NALM6 (cell line): Measurements from ENCODE around the genes DSN1 and RPN2.

- PRO-cap: no peak
Measured at GRCh38 chr20:36094111-36095122, 60.1 kb upstream of the EPB41L1 start.

GRCh38 chr20:36216475-36217306, 19.6 kb upstream of the AAR2 start:
- PRO-cap: no peak

- PRO-cap: no peak
Measured at GRCh38 chr20:36222255-36222454, 14.1 kb upstream of the AAR2 start.

DNA sequence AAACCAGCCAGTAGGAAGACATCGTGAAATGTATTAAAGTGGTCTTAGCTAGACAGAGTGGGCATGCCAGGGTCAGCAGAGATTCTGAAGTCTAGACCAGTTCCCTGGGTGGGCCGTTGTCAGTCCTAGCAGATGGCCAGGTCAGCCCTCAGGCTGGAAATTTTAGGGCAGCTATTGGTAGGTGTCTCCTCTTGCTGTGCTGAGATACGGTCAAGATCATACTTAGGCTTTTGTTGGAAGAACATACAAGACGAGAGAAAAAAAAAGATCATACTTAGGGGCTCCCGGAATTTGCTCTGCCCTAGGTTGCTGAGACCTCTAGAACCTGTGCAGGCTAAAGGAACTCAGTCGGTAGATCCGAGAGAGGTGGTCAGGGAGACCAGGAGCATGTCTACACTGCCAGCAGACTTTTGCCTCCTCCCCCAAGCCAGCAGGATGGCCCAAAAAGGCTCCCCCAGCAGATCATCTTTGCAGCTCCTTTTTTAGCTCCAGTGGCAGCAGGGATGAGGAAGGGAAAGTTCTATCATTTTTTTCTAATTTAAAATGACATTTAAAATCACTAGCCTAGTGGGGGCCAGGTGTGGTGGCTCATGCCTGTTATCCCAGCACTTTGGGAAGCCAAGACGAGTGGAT, 69.6 kb upstream of the MYL9 start:
- PRO-cap: no peak

DNA sequence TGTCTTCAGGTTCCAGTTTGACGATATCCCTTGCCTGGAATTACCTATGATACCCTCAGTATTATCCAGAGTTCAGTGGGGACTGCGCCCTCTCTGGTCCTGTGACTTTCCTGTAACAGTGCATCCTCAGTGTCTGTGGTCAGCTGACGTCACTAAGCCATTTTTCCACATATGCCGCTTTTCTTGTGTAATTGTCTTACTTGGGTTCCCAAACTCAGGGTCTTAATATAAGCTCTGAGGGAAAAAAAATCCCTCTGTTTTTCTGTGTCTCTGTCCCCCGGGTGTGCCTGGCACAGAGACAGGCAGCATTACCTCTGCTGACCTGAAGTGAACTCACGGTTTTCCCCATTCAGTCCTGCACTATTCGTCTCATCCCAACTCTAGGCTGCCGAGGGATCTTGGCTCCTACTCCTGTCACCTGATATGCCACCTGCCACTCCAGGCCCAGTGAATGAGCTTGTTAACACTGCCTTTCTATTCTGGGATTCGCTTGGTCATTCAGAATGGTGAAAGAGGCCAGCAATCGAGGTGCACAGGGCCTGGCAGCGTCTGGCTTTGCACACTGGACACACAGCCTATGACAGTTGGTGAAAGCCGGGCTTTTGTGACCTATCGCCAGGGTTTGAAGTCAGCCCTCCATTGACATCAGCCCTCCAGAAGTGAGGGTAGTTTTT, 59.4 kb upstream of the MYL9 start:
- PRO-cap: no peak

DNA sequence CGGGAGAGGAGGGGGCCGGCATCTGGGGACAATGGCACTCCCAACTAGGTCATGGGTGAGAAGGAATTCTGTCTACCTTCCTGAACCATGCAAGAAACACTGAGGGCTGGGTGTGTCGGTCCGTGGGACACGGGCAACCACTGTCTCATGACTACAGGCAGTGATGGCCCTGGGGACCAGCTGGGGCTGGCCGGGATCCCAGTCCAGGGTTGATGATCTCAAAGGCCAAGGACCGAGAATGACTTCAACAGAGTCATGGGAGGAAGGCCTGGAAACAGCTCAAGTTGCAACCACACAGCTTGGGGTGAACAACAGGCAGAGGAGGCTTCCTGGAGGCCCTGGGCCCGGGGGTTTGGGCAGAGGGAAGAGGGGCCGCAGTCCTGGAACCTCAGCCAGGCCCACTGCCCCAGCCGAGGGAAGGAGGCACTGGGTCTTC, 1.8 kb downstream of the MYL9 start:
- PRO-cap: no peak

DNA sequence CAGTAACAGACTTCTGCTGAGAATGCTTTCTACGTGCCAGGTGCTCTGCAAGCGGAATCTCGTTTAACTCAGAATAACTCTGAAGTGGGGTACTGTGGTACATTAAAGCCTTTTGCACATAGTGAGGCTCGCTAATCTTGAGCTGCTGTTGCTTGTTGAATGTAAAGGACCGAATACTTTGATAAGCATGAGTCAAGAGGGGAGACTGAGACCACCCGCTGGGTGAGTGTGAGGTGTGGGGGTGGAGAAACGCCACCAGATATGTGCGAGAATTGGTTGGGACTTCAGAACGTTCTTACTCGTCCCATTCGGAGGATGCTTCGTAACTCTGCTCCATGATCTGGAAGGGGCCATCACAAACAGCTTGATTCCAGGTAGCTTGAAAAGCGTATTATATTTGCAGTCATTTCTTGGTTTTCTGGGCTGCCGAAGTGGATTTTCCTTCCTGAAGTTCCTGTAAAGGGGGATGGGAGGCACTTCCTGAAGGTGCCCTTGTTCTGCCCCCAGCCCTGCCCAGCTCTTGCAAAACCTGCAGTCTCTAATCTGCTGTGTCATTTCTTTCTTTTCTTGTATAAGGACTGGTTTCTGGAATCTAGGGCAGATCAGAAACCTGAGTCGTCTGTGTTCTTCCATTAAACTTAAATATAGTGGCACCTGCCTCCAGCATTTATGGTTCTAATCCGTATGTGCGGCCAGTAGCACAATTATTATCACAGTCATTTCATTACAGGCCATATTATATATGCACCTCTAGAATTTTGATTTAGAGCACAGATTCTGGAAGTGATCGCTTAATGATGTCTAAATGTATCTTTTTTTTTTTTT, 1.1 kb downstream of the RAB5IF start:
- PRO-cap: no peak

- PRO-cap: bidirectional peak, plus-strand start at chr20:36773584, minus-strand start at chr20:36773586; bidirectional peak, plus-strand start at chr20:36773900, minus-strand start at chr20:36773751
Measured at GRCh38 chr20:36772819-36774091, at the start of gene DSN1. DSN1 (minus strand) TSS chr20:36773763.

- PRO-cap: no peak
Measured at GRCh38 chr20:36813831-36814204, 40.3 kb upstream of the DSN1 start.

DNA sequence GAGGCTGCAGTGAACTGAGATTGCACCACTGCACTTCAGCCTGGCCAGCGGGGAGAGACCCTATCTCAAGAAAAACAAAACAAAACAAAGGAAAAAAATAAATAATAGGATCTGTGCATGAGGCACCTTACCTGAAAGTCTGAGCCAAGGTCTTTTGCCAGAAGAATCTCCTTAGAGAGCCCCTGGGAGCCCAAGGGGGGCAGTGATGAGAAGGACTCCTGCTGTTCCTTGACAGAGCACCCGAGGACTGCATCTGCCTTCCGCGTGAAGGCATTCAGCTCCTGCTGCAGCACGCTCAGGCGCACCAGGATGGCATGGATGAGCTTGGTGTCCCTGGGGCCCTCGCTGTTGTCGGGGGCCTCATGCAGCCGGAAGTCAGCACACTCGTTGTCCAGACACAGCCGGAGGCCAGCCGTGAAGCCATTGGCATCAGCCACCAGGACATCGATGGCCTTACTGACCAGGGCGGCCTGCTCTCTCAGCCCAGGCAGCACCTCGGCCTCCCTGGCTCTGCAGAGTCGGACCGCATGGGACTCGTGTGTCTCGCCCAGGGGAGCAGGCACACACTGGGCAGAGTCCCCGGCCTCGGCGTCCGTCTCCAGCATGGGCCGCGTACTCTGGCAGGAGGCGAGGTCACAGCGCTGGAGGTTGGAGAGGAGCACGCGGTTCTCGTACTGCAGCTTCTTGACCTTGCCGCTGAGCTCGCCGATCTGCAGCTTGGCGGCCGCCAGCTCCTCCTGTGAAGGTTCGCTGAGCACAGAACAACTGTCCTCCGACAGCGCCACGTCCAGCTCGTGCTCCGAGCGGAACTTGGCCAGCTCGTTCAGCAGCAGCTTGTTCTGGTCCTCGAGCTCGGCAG, 41.7 kb upstream of the DSN1 start:
- PRO-cap: no peak

- PRO-cap: no peak
Measured at GRCh38 chr20:36860176-36861261, 2.8 kb downstream of the SOGA1 start.

DNA sequence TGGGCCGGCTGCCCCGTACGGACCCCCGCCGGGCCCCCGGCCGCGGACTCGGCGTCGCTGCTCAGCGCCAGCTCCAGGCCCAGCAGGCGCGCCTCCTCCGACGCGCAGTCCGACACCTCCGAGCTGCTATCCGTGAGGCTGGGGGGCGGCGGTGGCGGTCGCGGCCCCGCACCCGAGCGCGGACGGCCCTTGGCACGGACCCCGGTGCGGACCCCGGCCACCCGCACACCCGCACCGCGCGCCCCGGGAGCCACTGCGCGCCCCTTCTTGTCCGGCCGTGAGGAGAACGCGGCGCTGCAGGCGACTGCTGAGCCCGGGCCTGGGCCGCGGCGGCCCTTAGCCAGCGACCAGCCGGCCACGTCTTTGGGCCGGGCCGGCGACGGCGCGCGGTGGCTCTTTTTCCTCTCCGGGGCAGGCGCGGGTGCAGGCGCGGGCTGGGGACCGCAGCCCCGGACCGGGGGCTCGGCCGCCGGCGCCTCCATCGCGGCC, 431 bp downstream of the SOGA1 start:
- PRO-cap: no peak

- PRO-cap: bidirectional peak, plus-strand start at chr20:37179349, minus-strand start at chr20:37179300; bidirectional peak, plus-strand start at chr20:37179666, minus-strand start at chr20:37179548
Measured at GRCh38 chr20:37179189-37179926, at the start of gene RPN2. RPN2 (plus strand) TSS chr20:37179330.

GRCh38 chr20:37220435-37221126, 41.0 kb downstream of the GHRH start:
- PRO-cap: no peak

GRCh38 chr20:37300951-37302093, 11.9 kb downstream of the MANBAL start:
- PRO-cap: no peak

DNA sequence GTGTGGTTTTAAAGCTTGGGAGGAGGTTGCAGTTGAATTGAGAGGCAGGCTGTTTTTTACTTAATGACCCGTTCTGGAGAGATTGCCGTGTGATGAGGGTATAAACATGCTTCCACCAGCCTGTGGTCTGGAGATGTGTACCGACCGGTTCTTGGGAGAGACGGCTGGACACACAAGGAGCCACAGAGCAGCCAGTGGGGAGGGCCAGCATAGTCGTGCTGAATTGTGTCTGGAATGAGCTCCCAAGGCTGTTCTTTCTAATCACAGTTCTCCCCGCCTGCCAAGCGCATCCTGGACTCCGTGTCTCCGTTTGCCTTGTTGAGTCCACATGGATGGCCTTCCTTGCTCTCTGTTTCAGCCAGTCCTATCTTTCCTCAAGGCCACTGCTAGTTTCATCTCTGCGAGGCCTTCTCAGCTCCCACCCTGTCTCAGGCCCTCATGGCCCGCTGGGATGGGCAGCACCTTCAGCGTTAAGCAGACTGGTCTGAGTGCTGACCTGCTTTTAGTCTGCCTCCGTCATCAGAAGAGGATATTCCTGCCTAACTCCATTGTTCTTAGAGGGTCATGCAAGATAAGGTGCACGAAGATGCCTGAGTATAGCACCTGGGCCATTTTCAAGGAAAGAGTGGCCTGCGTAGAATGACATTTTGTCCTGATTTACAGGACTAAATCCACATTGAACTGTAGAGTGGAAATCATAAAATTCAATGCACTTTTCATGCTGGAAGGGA, 20.6 kb downstream of the MANBAL start:
- PRO-cap: no peak

- PRO-cap: no peak
Measured at GRCh38 chr20:37343408-37344093, 2.4 kb upstream of the SRC start.

DNA sequence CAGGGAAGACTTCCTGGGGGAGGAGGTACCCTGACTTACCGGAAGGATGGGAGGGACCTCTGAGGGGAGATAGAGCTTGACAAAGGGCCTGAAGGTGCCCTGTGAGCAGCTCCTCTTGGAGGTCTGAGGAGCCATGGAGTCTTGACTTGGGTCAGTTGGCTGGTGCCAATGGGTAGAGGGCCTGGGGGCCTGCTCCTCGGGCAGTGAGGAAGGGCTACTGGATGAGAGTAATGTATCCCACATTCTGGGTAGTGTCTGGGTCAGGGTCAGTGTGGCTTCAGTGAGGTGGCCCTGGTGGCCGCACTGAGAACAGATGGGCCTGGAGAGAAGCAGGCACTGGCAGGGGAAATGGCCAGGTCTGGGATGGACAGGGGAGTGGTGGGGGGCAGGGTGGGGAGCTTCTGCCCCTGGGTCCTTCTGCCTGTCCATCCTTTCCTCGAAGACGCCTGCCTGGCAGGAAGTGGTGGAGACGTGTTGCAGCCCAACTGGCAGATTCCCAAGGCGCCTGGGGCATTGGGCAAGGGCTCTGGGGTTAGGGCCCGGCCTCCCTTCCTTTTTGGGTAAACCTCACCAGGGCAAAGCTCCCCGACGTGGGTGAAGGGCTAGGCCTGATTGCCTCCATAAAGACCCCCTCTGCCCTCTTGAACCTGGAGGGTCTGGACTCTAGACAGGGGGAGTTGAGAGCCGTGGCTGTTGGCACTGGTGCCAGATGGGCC, 10.4 kb downstream of the SRC start:
- PRO-cap: no peak

DNA sequence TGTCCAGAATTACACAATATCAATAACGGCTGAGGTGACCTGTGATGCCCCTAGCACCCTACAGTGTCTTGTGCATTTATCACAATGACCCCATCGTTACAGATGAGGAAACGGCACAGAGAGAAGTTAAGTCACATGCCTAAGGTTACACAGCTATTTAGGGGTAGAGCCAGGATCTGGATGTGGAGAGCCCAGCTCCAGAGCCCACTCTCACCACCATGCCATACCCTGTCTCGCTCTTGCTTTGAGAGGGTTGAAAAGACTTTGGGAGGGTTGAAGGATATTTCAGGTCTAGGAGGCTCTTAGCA, 36.2 kb downstream of the SRC start:
- PRO-cap: no peak

DNA sequence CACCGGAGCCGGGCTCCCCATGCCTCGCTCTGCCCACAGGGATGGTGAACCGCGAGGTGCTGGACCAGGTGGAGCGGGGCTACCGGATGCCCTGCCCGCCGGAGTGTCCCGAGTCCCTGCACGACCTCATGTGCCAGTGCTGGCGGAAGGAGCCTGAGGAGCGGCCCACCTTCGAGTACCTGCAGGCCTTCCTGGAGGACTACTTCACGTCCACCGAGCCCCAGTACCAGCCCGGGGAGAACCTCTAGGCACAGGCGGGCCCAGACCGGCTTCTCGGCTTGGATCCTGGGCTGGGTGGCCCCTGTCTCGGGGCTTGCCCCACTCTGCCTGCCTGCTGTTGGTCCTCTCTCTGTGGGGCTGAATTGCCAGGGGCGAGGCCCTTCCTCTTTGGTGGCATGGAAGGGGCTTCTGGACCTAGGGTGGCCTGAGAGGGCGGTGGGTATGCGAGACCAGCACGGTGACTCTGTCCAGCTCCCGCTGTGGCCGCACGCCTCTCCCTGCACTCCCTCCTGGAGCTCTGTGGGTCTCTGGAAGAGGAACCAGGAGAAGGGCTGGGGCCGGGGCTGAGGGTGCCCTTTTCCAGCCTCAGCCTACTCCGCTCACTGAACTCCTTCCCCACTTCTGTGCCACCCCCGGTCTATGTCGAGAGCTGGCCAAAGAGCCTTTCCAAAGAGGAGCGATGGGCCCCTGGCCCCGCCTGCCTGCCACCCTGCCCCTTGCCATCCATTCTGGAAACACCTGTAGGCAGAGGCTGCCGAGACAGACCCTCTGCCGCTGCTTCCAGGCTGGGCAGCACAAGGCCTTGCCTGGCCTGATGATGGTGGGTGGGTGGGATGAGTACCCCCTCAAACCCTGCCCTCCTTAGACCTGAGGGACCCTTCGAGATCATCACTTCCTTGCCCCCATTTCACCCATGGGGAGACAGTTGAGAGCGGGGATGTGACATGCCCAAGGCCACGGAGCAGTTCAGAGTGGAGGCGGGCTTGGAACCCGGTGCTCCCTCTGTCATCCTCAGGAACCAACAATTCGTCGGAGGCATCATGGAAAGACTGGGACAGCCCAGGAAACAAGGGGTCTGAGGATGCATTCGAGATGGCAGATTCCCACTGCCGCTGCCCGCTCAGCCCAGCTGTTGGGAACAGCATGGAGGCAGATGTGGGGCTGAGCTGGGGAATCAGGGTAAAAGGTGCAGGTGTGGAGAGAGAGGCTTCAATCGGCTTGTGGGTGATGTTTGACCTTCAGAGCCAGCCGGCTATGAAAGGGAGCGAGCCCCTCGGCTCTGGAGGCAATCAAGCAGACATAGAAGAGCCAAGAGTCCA, 57.7 kb downstream of the SRC start:
- PRO-cap: no peak